Mesenteric fat pad (tissue), 1 donor: ENCODE measurements around the genes ASAP3 and CNR2.

- PRO-cap = no peak
Measured at GRCh38 chr1:22794484-22795010, 83.9 kb downstream of the EPHB2 start.

GRCh38 chr1:22828808-22829435 is 118.3 kb downstream of the EPHB2 start:
- PRO-cap = no peak

- PRO-cap = no peak
Measured at GRCh38 chr1:23093977-23094266, 74.7 kb downstream of the KDM1A start.

GRCh38 chr1:23103203-23103810 is 84.0 kb downstream of the KDM1A start:
- PRO-cap = no peak

DNA sequence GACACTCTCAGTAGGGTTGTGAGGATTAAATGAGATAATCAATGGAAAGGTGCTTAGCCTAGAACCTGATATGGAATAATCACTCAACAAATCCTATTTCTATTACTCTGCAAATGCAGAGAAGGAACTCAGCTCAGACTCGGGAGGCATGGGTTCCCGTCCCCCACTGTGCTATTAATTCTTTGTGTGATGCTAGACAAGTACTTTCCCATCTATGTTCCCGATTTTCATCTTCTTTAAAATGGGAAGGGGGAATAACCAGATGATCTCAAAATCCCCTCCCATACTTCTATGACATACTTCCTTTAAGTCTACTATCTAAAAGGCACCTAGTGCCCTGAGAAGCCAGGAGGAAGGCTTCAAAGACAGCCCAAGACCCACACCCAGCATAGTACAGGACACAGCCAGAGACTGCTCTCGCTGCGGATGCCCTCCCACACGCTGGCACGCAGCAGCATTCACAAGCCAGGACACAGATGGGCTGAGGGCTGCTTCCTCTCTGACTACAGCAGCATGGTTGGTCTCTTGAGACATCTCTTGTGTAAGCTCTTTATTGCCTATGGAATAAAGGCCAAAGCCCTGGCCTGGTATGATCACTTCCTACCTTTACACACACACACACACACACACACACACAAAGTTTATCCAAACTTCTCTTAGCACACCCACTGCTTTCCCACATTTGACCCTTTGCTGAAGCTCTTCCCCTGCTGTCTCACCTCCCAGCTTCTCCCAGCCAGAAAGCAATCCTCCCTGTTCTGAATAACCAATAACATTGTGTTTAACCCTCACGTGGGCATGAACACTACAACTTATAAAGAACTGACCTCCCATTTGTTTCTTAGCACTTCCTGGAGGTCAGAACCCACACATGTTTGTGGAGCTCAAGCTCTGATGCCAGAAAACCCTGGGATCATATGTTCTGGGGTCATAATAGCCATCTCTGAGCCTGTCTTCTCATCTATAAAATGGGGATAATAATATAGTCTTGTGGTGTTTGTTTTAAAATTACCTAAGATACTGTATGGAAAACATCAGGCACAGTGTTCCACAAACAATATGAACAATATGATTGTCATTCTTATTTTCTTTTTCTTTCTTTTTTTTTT is 47.6 kb downstream of the HTR1D start:
- PRO-cap = unidirectional peak, plus-strand start at position 844 of the sequence

GRCh38 chr1:23177201-23178316 is 39.7 kb downstream of the HTR1D start:
- PRO-cap = unidirectional peak, plus-strand start at chr1:23177856

DNA sequence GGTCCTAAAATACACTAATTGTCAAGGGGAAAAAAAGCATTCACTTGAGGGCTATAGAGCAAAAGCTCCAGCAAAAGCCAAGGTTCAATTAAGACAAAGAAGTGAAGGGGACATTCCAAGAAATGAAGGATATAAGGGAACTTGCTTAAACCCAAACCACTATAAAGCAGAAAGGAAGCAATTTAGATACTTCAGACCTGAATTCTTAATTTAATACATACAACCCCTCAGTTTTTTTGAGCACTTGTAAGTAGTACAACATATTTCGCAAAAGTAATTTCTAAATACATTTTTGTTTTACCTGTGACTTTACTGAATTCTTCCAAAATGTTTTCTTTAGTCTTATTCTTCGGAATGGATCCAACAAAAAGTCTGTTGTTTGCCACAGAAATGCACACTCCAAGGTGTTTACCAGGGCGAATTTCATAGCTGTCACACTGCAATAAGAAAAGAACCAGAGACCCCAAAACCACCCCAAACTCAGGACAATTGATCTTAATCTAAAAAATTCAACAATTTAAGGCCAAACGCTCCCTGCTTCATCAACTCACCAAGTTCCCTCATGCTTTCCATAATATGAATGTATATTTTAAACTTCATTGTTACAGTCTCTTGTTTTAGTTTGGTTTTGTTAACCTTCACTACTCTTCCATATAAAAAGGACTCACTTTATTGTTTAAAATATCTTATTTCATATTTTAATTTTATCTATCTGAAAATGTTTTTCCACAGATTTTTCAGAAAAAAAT is 22.7 kb downstream of the HNRNPR start:
- PRO-cap = no peak

DNA sequence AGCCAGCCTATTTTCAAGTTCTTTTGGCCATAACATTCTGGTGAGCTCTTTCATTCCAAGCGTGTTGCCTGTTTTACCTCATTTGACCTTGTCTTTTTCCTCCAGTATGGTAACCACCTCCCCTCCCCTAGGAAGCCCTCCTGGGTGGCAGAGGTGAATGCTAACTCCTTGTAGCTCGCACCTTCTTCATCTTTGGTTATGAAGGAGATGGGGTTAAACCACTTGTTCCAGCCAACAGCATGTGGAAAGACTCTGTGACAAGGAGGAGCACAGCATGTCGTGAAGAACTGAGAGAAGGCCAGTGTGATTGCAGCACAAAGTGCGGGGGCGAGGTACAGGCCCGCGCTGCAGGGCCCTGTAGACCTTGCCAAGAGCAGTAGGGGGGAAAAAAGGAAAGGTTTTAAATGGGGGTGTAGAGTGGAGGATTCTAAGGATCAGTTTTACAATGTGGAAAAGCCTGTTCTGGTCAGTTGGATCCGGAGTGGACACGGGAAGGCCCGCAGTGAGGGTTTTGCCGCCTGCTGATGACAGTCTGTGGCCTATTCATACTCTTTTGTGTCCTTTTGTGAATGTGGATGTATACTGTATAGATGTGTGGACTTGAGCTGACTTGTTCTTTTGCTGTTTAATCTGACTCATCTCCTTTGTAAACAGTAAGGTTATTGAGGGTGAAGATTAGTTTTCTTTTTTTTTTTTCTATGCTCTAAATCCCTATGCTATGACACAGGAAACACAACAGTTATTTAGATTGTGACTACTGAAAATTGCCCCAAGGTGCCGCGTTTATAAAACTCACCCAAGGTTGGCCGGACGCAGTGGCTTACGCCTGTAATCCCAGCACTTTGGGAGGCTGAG is 7.5 kb upstream of the ZNF436 start:
- PRO-cap = no peak

DNA sequence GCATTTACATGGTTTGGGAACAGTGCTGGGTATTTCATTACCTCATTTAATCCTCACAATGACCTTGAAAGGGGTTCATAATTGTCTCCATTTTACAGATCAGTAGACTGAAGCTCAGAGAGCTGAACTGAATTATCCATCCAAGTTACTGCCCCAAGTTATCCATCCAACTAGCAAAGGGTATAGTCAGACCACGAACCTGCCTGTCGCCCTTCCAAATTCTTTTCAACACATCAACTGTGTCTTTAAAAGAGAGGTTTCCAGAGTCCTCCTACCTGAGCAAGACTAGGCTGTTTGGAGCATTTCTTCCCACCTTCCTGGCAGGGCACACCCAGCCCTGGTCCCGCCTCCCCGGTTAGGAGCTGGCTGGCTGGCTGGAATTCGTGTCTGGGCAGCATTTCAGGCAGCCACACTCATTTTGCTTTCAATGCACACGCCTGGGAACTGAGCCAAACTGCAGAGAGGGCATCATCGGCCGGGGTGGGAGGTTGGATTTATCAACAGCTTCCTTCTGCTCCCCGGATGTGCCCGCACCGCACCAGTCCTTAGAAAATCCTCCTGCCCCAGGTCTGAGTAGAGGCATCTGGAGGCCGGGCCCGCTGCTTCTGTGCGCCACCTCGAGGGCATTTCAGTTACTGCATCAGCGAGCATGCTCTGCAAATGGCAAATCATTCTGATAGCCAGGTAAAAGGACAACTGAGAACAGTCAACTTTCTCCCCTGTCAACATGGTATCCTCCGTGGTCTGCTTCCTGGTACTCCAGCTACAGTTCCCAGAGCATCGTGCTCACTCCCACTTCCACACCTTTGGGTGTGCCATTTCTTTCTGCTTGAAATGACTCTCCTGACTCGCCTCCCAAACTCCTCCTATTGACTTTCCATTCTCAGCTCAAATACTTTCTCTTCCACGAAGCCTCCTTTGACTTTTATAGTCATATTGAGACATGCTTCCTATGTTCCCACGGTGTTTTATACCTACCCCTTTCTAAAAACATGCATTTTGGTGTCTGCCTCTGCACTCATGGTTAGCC is 20.7 kb downstream of the TCEA3 start:
- PRO-cap = no peak

- PRO-cap = no peak
Measured at GRCh38 chr1:23472858-23473831, 10.8 kb downstream of the ASAP3 start.

GRCh38 chr1:23483806-23484934 is at the start of gene ASAP3:
Gene ASAP3 (minus strand): TSS chr1:23484179.
- PRO-cap = bidirectional peak, plus-strand start at chr1:23484482, minus-strand start at chr1:23484238

DNA sequence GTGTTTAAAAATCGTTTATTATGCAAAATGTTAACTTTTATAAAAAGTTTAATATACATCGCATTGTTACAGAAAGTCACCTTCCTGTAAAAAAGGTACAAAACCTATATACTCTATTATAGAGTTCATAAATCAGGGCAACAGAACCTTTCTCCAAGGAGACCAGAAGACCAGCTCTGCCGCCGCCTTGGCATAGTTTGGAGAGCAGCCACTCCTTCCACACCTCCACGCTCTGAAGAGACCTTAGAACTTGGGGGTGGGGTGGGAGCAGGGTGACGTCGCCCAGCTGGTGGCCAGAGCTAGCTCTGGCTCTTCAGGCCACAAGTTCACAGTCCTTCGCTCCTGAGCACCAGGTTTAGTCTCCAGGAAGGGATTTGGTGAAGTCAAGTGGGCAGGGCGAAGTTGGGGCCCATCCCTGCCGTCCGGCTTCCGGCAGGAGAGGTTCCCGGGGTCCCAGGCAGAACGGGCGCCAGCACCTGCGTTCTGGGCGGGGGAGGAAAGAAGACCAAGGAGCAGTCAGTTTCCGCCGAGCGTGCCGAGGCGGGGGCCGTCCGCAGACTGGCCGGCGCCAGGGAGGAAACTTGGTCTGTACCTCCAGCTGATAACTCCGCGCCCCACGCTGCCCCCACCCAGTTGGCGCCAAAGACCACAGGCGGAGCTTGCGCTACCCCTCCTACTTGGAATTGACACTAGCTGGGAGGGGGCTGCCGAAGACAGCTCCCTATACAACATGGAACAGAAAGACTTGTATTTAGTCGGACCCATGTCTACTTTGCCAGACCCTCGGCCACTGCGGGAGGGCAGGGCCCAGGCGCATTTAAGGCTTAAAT is 1.2 kb downstream of the ID3 start:
- PRO-cap = no peak

DNA sequence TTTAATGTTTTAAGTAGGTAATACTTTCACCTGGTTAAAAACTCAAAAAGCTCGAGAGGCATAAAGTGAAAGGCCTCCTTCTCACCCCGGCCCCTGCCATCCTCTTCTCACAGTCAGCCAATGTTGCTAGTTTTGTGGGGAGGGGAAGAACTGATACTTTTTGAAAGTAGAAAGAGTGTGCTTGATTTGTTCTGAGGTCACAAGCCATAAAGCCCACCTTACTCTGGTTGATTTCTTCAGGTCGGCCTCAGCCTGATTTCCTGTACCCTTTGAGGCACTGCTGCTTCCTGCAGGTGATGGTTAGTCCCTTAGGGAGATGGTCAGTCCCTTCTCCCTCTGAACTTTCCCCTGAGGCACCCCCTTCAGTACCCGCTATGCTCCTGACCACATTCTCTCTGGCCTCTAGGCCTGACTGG is 14.8 kb upstream of the ID3 start:
- PRO-cap = no peak

DNA sequence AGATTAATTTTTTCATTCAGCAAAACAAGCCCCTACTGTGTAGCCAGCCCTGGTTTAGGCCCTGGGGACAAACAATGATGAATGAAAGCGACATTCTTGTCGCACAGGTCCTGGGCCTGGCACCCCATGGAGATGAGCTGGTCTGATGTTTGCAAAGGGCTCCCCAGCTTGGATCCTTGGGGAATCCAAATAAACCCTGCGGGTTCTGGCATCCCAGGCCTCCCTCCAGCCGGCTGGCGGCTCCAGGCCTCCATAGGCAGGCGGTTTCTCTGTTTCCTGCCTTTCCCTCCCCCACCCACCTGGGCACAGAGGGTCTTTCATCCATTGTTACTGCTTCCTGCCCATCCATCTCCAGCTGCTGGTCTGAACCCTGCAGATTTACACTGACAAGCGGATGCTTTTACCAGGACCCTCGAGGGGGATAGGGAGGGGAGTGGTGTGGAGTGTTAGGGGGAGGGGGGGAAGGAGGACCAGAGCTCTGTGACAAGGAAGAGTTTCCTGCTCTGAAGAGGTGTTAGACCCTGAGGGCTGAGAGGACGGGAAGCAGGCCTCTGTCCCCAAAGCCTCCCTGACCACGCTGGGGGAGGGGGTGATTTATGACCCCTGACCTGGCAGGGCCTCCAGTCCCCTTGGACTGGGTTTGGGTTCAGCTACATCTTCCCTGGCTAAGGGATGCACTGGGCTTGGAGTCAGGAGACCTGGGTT is 39.2 kb upstream of the ID3 start:
- PRO-cap = no peak

GRCh38 chr1:23796443-23797006 is 4.0 kb downstream of the GALE start:
- PRO-cap = no peak

- PRO-cap = no peak
Measured at GRCh38 chr1:23824529-23825323, 503 bp downstream of the HMGCL start.

- PRO-cap = no peak
Measured at GRCh38 chr1:23913160-23913731, at the start of gene CNR2. Gene CNR2 (minus strand): TSS chr1:23913362.

GRCh38 chr1:24105689-24106248 is 6.2 kb downstream of the MYOM3 start:
- PRO-cap = no peak

DNA sequence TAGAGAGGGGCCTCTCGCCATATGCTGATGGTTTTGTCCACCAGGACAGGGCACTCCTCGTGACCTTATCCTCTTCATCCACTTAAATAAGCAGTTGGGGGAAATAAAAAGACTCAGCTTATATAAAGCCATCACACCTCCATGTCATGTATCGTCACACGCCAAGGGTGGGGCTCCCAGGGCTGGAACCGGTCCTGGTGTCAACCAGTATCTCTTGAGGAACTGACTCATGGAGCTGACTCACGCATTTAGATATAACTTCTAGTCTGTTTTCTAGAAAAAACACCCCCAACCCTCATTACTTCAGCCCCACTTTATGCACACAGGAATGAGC is 6.8 kb upstream of the IL22RA1 start:
- PRO-cap = no peak

DNA sequence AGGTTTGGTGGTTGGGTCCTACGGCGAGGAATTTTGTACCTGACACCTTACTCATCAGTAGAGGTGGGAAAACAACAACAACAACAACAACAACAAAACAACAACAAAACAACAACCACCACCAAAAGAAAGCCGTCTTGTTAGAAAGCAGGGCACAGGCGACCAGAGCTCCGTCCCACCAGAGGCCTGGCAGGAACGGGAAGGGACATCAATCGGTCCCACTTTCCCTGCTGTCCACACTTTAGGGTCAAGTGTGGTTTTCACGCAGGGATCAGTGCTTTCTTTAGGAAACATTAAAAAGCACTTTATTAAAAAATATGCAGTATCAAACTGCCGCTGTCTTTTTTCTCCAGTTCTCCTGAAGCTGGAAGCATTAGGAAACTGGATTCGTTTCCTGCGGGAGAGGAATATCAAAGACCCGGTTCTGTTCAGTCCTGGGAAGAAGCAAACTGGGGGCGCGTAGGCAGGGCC is 459 bp downstream of the IFNLR1 start:
- PRO-cap = no peak